Neuron (in vitro differentiated cells): ENCODE measurements around the gene SOX4.

DNA sequence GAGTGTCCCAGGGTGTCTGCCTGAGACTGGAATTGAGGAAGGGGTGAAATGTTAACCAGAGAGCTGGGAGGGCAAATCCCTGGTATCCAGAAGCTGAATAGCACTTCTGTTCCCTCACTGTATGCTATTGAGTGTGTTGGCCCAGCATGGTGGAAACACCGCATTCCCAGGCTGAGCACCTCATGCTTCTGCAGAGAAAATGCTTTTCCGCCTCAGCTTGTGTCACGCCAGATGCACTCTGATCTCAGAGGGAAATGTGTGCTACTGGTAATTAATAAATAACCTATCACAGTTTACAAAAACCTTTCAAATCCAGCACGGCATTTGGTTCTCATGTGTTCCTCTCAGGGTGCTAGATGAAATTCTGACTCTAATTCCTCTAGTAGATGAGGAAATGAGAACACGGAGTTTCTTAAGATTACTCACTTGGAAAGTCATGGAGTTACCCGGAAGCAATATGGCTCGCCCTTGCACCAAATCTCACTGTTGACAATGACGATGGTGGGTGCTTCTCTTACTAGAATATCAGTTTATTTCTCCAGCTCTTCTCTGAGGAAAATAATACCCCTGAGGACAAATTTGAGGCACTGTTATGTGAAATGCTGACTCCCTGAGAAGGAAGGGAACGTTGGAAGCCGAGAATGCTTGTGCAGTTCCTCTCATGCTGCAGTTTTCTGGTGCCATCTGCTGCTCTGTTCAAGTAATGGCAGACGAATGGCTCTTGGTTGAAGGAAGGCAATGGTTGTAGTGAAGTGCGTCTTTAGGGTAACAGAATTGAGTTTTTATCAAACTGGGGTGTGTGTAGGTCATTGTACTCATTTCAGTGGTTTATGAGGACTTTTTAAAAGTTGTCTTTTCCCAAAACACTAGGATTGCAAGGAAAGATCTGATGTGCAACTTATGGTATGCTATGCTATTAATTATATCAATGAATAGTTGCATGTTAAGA, 116.6 kb downstream of the RNF144B start:
- PRO-cap, result no peak

GRCh38 chr6:19180546-19181307, 656.4 kb upstream of the ID4 start:
- PRO-cap, result no peak

- PRO-cap, result no peak
These were observed 85.5 kb downstream of the MBOAT1 start for GRCh38 chr6:20126705-20127300.

DNA sequence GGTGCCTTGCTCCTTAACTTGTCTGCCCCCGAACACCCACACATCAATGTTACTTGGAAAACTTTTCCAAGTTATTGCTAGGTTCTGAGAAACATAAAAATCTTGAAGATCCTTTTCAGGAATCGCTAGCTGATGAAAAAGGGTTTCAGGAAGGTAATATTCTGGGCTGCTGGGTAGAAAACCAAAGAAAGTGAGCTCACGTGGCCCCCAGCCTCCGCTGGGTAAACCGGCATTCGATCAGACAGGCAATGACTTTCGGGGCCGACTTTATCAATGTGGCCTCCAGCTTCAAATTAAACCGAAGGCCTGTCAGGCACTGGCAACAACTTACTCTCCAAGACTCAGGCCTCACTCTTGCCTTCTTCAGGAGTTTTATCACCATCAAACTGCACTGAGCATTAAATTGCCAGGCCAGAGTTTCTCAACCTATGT, 878 bp upstream of the MBOAT1 start:
- PRO-cap, result no peak

DNA sequence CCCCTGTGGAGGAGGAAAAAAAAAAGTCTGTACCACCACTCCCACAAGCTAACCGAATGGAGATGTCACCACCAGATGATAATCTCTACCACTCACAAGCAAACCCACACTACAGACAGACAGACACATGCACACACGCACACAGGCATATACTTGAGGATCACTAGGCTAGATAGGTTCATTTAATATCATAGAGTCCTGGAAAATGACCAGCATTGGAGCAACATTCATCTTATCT, 1.2 kb upstream of the MBOAT1 start:
- PRO-cap, result no peak

GRCh38 chr6:20334306-20334825, 67.3 kb upstream of the E2F3 start:
- PRO-cap, result no peak

GRCh38 chr6:20429059-20430231, 27.8 kb downstream of the E2F3 start:
- PRO-cap, result no peak

DNA sequence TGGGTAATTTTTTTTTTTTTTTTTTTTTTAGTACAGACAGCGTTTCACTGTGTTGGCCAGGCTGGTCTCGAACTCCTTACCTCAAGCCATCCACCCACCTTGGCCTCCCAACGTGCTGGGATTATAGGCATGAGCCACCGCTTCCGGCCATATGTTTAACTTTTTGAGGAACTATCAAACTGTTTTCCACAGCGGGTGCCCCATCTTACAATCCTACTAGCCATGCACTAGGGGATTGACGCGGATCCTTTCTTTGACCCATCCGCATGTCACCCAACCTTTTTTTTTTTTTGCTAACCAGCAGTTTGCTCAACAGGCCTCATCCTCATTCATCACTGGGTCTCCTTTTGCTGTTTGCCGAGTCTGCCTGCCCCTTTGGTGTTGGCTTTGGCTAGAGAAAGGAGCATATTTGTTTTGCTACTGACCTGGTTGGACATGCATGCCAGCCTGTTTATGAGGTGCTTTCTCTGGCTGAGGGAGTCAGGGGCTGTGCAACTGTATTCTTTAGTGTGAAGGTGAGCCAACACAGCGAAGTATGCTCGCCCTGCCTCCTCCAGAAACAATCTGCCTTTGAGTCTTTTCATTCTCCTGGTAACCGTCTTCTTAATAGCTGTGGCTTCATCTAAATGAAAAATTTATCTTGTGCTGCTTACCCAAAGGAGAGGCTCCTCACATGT, 40.2 kb downstream of the E2F3 start:
- PRO-cap, result no peak

DNA sequence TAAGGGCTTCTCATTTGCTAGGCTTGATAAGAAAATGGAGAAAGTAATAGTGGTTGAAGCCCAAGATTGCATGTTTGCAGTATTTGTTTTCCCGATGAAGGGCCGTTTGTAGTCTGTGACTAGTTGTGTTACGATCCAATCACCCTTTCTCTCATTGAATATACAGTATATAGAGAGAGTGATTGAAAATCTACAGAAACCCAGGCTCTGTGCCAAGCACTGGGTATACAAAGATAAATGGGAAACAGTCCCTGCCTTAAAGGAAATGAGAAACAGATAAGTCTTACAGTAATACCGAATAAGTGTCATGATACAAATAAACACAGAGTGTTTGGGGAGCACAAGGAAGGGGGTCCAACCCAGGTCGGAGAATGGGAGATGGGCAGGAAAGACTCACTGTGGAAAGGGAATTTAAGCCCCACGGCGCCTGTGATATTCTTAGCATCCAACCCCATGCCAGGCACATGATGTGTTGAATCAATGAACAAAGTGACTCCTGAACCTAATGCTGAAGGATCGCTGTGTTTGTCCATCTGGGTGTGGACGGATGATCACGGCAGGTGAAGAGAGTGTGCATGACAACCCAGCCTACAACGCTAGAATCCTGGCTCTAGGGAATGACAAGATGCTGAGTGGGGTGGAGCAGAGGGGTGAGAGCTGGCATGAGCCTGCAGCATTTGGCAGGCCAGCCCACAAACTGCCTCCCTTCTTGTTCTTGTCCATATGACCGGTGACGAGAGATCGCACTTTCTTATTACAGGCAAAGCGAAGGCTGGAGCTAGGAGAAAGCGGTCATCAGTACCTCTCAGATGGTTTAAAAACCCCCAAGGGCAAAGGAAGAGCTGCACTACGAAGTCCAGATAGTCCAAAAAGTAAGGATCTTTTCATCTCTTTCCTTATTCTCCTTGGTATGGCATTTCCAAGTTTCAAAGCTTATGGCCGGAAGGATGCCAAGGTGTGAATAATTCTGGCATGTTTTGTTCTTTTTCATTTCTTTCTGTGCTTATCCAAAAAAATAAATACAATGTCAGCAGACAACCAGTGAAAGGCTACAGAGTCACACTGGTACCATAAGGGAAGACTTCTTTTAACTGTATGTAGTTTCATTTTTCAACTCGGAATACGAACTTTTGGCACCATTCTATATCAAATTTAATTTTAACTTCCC, 54.8 kb upstream of the CDKAL1 start:
- PRO-cap, result no peak

DNA sequence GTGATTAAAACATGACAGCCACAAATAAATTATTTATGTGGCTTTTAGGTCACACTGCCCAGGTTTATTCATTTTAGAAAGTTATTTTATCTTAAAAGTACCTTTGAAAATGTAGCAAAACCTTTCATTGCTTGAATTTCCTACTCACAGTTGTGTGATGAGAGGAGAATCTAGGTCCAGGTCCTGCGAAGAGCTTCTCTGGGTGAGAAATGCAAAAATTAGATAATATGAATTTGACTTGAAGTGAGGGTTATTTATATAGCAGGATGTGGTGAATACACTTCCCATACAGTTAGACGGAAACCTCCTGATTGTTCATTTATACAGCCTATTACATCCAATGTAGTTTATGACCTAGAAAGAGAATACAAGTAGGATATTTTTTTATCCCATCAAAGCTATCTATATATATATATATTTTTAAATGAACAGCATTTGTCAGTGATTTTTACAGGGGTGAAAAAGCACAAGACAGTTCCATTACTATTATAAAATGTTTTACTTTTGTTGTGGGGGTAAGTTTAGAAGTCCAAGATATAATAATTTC, 30.6 kb downstream of the CDKAL1 start:
- PRO-cap, result no peak

DNA sequence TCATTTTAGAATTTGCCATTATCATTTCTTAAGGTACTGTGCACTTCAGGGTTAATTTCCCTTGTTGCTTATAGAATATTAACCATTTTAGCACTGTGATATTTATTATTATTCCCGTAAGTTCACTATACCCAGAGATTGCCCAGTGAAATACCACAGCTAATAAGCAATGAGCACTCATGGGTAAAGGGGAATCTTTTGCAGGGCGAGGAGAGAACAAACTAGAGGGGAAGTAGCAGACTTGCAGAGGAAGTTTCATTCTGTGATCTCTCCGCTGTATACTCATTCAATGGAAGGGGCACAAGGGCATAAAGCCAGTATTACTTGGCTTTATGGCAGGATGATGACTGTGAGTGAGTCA, 471.4 kb downstream of the CDKAL1 start:
- PRO-cap, result no peak

DNA sequence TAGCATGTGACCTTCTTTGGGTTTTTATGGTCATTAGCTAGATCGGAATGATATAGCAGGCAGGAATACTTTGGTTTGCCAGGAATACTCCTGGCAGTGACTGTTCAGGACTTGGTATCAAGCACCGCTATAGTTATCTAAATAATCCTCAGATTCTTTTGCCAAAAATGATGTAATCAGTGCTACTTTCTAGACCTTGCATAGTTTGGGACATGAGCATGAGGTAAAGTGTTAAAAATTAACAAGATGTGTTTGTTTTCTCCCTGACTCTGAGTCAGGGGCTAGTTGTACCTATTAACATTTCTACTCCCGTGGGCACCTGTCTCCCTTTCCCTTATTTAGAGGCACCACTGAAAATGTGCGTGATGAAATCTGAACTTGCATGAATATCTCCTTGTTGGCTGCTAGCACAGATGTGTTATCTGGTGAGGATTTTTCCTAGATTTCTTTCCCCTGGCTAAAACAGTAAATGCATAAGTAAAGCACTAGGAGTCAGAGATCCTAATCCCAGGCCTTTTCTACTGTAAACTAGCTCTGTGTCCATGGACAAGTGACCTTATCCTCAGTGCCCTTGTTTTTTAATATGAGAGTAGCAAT, 511.0 kb downstream of the CDKAL1 start:
- PRO-cap, result no peak

DNA sequence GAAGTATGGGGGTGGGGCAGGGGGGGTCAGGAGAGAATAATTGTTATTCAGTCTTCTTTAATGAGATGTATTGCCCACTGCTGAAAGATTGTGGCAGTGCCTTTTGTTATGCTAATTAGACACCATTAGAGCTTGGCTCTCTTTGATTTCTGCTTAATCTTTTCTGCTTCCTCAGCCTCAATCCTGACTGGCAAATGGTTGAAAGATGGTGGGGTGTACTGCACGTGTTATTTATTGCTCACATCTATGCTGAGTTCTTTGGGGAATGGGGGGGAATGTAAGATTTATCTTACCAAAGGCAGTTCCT, 407.5 kb upstream of the SOX4 start:
- PRO-cap, result no peak

- PRO-cap, result no peak
These were observed 404.7 kb upstream of the SOX4 start for GRCh38 chr6:21188741-21189336.

- PRO-cap, result no peak
These were observed 69.8 kb upstream of the SOX4 start for GRCh38 chr6:21523679-21524184.

DNA sequence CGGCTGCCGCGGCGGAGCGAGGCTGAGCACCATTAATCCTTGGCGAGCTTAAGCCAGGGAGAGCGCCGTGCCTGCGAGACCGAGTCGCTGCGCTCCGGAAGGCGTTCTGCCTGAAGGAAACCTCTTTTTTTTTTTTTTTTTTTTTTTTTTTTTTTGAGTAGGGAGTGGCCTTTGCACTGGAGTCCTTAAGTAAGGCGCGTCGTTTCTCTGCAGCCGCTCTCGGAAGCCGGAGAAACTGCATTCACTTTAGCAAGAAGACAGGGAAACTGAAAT, 4.8 kb upstream of the SOX4 start:
- PRO-cap, result bidirectional peak, plus-strand start at position 188 of the sequence, minus-strand start at position 108 of the sequence

GRCh38 chr6:21593212-21593655, 317 bp upstream of the SOX4 start:
- PRO-cap, result bidirectional peak, plus-strand start at chr6:21593751, minus-strand start at chr6:21593513

DNA sequence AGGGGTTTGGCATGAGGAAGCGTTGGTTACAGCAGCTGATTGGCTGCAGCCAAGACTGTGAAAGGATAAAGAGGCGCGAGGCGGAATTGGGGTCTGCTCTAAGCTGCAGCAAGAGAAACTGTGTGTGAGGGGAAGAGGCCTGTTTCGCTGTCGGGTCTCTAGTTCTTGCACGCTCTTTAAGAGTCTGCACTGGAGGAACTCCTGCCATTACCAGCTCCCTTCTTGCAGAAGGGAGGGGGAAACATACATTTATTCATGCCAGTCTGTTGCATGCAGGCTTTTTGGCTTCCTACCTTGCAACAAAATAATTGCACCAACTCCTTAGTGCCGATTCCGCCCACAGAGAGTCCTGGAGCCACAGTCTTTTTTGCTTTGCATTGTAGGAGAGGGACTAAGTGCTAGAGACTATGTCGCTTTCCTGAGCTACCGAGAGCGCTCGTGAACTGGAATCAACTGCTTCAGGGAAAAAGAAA, at the start of gene SOX4:
TSS of gene SOX4 (plus strand) at position 96 of the 473 bp plus-strand sequence.
- PRO-cap, result bidirectional peak, plus-strand start at position 96 of the sequence, minus-strand start outside the sequence

- PRO-cap, result no peak
These were observed 71.9 kb downstream of the SOX4 start for GRCh38 chr6:21665155-21666167.

GRCh38 chr6:21666168-21666674, 72.7 kb downstream of the SOX4 start:
- PRO-cap, result bidirectional peak, plus-strand start at chr6:21666444, minus-strand start at chr6:21666354